ENCODE measurements around a stretch of chr1.

DNA sequence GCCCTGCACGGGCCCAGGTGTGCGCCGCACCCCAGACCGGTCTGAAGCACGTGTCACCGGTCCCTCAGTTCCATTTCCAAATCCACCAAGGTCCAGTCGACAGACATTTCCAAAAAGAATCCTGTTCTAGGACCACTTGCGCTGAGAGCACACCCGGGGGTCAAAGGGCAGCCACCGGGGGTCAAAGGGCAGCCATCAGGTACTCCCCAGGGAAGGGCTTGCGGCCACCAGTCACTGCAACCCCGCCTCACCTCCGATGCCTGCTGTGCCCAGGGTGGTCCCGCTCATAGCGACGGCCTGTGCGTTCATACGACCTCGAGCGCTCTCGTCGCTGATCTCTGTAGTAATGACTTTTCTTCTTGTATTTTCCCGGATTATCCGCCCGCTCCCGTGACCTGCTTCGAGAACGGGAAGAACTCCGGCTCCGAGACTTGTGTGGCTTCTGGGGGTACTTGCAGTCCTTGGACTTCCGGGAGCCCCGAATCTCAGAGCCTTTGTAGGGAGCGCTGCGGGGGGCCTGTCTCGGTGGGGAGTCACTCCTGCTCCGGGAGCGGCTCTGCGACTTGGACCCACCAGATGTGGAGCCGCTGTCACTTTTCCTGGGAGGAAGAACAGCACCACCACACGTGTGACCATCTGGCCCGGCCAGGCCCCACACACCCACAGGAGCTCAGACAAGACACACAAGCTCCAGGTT, 12.0 kb downstream of the CCNL2 start:
- RRBS = 97% methylated on average over 17 of the region's 41 CpGs

GRCh38 chr1:1462162-1463192, 9.1 kb upstream of the ATAD3B start:
- RRBS = no CpG with 5 or more reads among the region's 33 CpGs

DNA sequence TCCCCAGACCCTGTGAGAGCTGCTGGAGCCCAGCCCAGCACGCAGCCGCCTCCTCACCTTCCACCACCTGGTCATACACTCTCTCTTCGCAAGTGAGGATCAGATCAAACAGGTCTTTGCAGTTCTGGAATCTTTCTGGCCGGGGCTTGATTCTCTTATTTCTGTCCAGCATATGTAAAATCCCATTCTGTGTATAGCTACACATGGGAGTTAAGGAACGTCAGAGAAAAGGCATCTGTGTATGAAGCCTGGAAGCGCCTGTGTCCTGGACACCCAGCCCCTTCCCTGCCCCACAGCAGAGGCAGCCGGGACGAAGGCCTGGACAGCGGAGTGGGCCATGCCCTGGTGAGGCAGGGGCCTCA, 4.4 kb upstream of the TMEM240 start:
- RRBS = no CpG with 5 or more reads among the region's 9 CpGs

- RRBS = no CpG with 5 or more reads among the region's 37 CpGs
Observed at GRCh38 chr1:1554269-1555248, 14.1 kb upstream of the TMEM240 start.

- RRBS = no CpG with 5 or more reads among the region's 29 CpGs
Observed at GRCh38 chr1:1662658-1663819, 4.2 kb upstream of the CDK11B start.

DNA sequence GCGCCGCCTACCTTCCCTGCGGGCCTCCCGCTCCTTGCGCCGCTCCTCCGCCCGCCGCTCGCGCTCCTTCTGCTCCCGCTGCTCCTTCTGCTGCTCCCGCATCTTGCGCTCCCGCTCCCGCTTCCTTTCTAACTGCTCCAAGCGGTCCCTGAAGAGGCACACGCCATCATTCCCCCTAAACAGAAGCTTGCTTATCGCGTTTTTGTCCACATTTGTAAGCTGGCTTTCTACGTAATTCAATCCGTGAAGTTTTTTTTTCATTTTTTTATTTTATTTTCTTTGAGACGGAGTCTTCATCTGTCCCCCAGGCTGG, 11.9 kb downstream of the CDK11A start:
- RRBS = no CpG with 5 or more reads among the region's 23 CpGs

- RRBS = no CpG with 5 or more reads among the region's 7 CpGs
Observed at GRCh38 chr1:1842740-1843265, 48.1 kb downstream of the GNB1 start.

DNA sequence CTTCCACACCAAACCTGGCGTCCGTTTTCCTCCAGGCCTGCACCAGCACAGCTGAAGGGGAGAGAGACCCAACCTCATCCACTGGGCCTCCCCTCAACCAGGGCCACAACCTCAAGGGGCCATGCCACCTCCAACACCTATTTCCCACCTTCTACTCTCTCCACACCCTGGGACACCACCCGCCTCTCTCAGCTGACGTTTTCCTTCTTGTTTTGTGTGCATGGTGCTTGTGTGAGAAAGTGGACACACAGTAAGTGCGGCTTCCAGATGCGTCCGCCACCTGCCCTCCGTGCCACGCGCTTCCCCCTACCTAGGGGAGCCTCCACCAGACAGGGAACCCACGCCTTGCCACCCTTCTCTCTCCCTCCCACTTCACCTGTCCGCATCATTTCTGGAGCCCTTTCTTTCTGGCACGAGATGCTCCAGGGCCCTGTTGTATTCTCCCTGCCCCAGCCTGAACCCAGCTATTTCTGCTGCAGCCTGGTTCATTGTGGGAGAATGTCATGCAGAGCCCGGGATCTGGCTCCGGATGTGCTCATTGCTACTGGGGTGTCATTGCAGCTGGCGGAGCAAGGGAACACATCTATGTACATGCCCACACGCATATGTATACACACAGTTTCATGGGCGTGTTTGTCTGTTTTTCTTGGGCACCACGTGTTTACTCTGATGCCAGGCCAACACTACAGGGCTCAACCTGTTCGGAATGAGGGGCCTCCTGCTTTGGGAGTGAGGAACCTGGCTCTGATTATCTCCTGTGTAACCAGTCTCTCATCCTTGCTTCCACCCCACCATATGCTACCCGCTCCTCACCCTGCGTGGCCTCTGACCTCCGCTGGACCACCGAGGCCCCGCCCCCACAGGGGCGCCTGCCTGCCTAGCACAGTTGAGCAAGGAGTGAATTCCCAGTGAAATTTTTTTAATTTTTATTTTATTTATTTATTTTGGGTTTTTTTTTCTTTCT, 1.5 kb upstream of the GNB1 start:
- RRBS = no CpG with 5 or more reads among the region's 26 CpGs

DNA sequence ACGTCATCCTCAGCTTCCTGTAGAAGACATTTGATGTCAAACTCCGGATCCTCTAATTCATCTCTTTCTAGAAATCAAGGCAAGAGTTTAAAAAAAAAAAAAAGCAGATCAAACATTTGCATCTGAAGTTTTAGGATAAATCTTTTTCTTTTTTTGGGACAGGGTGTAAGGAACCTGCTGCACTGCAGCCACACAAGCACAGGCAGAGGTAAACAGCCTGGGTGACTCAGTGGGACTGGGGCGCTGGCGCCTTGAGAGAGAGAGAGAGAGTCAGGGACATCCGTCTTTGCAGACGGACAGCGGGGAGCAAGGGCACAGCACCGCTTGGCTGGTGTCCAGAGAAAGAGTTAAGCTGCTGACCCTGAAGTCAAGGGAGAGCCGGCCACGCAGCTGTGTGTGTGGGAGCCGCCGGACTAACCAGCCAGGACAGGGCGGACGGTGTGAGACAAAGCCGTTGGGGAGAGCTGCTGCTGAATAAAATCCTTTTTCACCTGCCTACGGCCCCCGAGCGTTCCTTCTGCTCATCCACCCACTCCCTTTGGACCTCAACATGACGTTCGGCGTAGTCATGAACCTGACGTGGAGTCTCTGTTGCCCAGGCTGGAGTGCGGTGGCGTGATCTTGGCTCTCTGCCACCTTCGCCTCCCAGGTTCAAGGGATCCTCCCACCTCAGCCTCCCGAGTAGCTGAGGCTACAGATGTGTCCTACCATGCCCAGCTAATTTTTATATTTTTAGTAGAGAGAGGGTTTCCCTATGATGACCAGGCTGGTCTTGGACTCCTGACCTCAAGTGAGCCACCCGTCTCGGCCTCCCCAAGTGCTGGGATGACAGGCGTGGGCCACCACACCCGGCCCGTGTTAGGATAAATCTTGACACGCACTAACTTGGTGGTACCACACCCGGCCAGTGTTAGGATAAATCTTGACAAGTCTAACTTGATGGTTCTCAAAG, 14.4 kb downstream of the CFAP74 start:
- RRBS = 22% methylated on average over 4 of the region's 33 CpGs

GRCh38 chr1:2025498-2026198, 6.5 kb downstream of the GABRD start:
- RRBS = 55% methylated on average over 12 of the region's 42 CpGs

DNA sequence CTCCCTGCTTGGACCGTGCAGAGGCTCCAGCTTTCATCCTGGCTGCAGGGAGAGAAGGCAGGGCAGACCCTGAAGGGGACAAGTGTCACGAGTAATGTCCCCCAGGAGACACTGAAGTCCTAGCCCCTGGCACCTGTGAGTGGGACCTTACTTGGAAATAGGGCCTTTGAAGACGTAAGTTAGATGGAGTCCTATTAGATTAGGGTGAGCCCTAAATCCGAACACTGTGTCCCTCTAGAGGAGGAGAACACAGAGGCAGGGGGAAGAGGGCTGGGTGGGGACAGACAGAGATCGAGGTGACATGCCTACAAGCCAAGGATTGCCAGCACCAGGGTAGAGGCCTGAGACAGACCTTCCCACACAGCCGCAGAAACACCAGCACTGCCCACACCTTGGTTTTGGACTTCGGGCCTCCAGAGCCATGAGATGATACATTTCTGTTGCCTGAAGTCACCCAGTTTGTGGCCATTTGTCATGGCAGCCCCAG, 12.6 kb upstream of the PRKCZ start:
- RRBS = no CpG with 5 or more reads among the region's 7 CpGs

- RRBS = 34% methylated on average over 2 of the region's 11 CpGs
Observed at GRCh38 chr1:2052089-2052452, 1.9 kb downstream of the PRKCZ start.

DNA sequence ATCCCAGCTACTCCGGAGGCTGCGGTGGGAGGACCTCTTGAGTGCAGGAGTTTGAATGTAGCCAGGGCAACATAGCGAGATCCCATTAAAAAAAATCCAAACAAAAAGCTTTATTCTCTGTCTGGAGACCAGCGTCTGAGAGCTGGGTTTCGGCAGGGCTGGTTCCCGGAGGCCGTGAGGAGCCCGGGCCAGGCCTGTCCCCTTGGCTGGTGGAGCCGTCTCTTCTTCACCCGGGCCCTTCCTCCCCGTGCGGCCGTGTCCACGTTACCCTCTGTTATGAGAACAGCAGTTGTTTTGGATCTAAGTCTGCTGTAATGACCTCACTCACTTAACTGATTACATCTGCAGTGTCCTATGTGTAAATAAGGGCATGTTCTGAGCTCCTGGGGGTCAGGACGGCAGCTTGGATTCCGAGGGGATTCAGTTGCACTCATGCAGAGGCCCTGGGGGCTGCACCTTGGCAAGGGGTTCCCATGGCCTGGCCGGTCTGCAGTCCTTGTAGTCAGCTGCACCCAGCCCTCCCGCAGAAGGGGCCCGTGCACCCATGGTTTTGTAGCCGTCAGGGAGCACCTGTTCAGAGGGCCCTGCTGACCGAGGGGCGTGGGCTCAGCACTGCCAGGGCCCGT, 39.7 kb downstream of the PRKCZ start:
- RRBS = 91% methylated on average over 3 of the region's 23 CpGs

DNA sequence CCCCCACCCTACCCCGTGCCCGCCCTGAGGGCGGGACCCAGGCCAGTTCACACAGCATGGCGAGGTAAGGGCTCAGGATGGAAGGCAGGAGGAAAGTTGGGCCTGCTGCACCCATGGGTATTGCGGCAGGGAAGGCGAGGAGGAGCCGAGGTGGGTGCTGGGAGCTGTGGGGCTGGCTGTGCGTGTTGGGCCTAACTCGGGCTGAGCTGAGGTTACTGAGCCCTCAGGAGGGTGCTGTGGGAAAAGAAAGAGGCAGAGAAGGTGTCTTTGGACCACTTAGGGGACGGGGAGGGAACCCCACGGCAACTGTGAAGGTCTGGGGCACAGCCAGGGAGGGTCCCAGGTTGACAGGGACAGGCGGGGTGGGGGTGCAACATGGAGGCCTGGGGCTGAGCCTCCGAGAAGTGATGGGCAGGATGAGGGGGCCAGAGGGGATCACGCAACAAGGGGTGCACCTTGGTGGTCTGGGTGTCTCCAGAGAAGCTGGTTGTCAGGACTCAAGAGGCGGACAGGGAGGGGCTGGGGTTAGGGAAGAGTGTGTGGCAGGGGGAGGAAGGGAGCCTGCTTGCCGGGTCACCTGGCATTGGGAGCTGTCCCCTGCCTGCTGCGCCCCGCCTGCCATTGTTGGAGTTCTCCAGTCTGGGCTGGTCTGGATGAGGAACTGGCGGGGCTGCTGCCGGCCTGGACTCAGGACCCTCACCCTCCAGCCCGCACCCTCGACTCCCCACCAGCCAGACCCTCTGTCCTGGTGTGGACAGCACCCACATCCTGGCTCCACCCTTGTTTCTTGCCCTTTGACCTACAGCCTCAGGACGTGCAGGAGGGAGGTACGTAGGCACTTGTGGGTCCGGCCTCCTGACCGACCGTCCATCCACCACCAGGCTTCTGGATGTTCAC, 61.0 kb downstream of the PRKCZ start:
- RRBS = no CpG with 5 or more reads among the region's 27 CpGs

DNA sequence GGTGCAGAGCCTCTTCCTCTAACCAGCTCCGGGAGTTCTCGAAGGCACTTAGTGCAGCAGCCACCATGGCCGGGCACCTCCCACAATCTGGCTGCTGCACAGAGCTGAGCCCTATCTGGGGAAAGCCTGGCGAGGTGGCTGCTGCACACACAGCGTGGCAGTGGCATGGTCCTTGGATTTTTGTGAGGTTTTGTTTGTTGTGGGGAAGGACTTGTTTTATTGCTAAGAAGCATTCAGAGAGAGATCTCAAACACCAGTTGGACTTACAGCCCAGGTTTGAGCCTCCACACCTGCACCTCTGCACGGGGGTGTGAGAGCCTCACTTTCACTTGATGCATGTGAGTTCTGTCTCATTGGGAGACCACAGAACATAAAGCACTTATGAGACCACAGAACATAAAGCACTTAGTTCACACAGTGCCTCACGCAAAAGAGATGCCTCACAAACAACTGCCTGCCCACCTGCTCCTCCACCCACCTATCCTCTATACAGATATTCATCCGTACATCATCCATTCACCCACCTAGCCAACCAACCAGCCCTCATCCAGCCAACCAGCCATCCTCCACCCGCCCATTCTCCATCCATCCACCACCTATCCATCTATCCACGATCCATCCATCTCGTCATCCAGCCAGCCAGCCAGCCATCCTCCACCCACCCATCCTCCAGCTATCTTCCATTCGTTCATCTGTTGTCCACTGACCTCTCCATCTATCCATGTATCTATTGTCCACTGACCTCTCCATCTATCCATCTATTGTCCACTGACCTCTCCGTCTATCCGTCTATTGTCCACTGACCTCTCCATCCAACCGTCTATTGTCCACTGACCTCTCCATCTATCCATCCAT, 48.0 kb downstream of the FAAP20 start:
- RRBS = no CpG with 5 or more reads among the region's 15 CpGs

DNA sequence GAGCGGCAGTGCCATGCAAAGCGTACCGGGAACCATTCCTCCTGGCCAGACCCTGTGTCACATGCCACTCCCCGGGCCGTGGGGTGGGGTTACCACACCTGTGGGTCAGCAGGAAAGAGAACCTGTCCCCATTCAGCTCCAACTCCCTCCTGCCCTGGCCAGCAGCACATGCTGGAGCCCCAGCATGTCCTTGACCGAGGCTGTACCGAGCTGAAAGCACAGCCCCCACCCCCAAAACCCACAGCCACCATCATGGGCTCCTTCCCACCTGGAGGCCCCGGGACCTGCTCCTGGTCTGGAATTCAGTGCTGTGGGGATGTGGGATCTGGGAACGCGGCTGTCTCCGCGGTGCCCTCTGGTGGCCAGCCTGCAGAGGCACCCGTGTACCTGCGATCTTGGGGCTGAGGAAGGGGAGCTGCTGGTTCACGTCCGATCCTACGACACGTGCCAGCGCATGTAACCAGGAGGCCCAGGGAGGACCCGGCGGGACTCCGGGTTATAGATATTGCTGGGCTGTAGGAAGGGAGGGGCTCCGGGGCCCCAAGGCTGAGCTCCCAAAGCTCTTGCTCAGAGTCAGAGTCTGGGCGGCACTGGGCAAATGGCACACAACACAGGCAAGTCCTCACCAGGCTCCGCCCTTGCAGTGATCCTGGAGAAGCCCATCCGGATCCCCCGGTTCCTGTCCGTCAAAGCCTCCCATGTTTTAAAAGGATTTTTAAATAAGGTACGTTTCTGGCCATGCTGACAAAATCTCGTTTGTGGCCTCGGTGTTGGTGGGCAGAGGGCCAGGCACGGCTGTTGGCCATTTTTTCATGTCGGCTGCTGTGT, 20.2 kb downstream of the FAAP20 start:
- RRBS = 25% methylated on average over 2 of the region's 33 CpGs

- RRBS = no CpG with 5 or more reads among the region's 50 CpGs
Observed at GRCh38 chr1:2180176-2180774, 14.3 kb downstream of the FAAP20 start.

DNA sequence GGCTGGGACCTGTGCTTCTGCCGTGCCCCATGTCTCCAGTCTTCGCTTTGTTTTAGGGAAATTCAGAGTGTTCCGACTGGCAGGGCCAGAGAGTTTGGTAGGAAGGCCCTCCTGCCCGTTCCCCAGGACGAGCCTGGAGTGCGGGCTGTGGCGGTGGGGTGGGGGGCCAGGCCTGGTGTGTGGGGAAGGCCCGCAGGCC, 1.6 kb downstream of the SKI start:
- RRBS = no CpG with 5 or more reads among the region's 8 CpGs

DNA sequence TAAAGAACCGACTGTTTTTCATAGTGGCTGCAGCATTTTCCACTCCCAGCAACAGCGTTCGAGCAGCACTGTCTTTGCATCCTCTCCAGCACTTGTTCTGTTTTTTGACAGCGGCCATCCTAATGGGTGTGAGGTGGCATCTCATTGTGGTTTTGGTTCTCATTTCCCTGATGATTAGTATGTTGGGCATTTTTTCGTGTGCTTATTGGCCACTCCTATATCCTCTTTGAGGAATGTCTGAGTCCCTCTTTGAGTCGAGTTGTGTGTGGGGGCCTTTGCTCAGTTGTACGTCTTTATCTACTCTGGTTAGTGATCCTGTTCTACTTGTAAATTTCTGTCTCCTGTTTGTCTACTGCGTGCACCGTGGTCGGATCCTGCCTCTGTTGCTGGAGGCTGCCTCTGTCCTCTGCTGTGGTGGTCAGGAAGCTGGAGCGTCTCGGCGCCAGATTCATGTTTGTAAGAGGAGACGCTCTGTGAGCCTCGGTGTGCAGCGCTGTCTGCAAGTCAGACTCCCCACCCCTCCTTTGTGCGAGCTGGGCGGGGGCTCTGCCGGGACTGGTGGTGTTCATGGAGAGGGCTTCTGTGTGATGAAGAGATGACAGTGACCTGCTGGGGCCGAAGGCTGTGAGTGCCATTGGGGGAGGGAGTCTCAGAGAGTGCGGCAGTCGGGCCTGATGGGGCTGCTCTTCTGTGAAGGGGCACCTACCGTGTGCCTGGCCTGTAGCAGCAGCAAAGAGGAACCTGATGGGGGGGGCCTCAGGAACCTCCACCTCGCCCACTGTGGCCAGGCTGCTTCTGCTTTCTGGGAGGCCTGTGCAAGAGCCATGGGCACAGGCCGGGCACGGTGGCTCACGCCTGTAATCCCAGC, 18.2 kb downstream of the SKI start:
- RRBS = no CpG with 5 or more reads among the region's 27 CpGs

- RRBS = no CpG with 5 or more reads among the region's 5 CpGs
Observed at GRCh38 chr1:2249704-2249924, 21.5 kb downstream of the SKI start.